Cerebellum (tissue), 5 donors: ENCODE data around the genes BMT2, MDFIC and CTTNBP2.

- PRO-cap, 3 experiments: no peak in any of the 3 experiments
- RAMPAGE, long total RNA: no peak
Measured at GRCh38 chr7:112349281-112350206, 100.7 kb upstream of the IFRD1 start.

DNA sequence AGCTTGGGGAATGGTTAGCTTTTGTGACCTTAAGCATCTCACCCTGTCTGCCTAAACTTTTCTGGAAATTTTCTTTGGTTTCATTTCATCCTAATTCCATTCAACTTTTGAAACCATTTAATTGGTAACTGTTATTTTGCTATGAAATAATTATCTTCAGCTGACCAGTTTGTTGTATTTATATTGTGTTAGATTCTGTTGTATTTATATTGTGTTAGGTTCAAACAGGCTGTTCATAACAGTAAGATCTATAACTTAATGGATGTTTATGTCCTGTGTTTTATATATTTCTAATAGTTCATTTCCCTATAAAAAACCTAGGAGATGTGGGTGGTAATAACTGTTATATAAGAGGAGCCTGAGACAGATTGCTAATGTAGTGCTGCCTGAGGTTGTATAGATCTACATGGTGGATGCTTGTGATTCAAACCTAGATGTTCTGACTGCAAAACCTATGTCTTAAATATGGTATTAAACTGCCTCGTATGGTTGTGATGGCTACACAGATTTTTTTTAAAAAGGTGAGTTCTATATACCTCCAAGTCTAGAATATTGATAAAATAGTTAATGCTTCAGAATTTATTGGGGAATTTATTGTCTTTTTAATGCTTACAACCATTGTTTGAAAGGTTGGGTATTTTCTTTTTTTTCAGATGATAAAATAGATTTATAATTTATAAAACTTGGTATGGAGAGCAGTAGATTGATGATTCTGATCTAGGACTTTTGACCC, 15.2 kb downstream of the IFRD1 start:
- PRO-cap, 3 experiments: no peak in any of the 3 experiments
- RAMPAGE, long total RNA: no peak

- PRO-cap, 3 experiments: no peak in any of the 3 experiments
- RAMPAGE, long total RNA: no peak
Measured at GRCh38 chr7:112467545-112467848, 13.3 kb upstream of the LSMEM1 start.

- PRO-cap, 3 experiments: no peak in any of the 3 experiments
- RAMPAGE, long total RNA: no peak
Measured at GRCh38 chr7:112476714-112477218, 4.0 kb upstream of the LSMEM1 start.

- PRO-cap, 3 experiments: peak in 1 of 3 experiments; most common minus-strand start chr7:112939653 (in 1)
- RAMPAGE, long total RNA: start-site peak on the minus strand at chr7:112939720-112939845, 1,304 and 1,319 reads in 2 replicates
Measured at GRCh38 chr7:112938979-112939981, at the start of gene BMT2. Gene BMT2, minus strand, starts transcription at chr7:112939875.

DNA sequence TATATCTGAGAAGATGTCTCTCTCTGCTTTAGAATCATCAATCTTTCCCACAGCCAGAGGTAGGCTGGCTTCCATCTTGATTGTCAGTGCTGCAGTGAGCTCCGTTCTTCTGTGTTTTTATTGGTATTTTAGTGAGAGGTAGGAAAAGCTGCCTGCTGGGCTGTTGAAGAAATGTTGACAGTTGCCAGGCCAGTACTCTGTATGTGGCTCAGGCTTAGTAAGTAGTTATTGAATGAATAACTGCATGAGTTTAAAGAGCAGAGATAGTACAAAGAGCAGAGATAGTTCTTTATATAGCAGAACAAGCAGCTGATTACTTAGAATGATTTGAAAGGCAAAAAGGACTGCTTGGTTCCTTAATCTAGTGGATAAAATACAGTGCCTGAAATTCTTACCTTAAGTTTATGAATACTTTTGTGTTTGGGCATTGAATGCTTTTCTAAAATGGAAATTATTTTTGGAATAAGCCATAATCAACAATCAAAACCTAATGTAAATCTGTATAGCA, 46.1 kb upstream of the BMT2 start:
- PRO-cap, 3 experiments: no peak in any of the 3 experiments
- RAMPAGE, long total RNA: no peak

GRCh38 chr7:113145750-113145949, 27.3 kb upstream of the SMIM30 start:
- PRO-cap, 3 experiments: no peak in any of the 3 experiments
- RAMPAGE, long total RNA: no peak

GRCh38 chr7:114921960-114922432, at the start of gene MDFIC:
Gene MDFIC, plus strand, starts transcription at chr7:114922094.
- PRO-cap, 3 experiments: peak in 1 of 3 experiments; most common plus-strand start chr7:114922181 (in 1)
- RAMPAGE, long total RNA: no peak

- PRO-cap, 3 experiments: no peak in any of the 3 experiments
- RAMPAGE, long total RNA: no peak
Measured at GRCh38 chr7:114949927-114950430, 28.1 kb downstream of the MDFIC start.

DNA sequence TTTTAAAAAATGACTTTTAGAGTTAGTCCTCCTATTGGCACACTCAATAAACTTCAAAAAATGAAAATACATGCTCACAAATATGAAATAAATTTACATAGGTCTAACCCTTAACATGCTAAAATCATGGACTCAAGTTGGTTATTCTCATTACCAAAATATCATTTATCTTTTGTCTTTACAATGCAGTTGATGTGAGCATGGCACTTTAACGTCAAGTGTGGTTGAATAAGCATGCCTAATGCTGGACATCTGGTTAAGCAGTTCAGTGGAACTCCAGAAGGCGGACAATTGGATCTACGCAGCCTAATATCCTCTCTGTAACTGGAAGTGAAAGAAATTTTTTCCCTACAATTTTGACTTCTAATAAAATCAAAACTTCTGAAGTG, 195.2 kb downstream of the MDFIC start:
- PRO-cap, 3 experiments: no peak in any of the 3 experiments
- RAMPAGE, long total RNA: no peak

DNA sequence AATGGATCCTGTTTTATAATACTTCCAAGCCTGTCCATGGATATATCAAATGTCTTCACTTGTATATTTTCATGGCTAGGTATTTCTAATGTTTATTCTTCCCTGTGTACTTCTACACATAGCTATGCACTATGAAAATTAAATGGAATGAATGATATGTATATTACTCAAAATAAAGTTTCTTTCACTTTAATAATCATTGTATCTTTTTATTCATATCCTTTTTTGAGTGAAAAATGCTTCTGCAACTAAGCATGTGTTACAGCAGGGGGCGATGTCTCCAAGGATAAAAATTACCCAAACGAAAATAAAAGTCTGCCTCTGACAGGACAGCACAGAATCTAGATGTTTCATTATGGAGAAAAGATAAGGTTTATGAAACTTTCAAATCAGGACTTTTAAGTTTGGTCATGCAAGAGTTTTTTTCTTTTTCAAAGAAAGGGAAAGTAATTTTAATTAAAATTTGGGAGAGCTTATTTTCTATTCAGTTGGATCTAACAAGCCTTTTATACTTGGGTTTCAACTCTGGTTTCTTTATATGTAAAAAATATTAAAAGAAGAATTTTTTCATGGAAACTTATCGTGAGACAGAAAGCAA, 48.4 kb downstream of the TES start:
- PRO-cap, 3 experiments: no peak in any of the 3 experiments
- RAMPAGE, long total RNA: no peak

- PRO-cap, 3 experiments: no peak in any of the 3 experiments
- RAMPAGE, long total RNA: no peak
Measured at GRCh38 chr7:116527269-116527521, 2.4 kb downstream of the CAV1 start.

- PRO-cap, 3 experiments: no peak in any of the 3 experiments
- RAMPAGE, long total RNA: no peak
Measured at GRCh38 chr7:116571027-116571391, 46.2 kb downstream of the CAV1 start.

- PRO-cap, 3 experiments: no peak in any of the 3 experiments
- RAMPAGE, long total RNA: no peak
Measured at GRCh38 chr7:116630780-116631304, 41.2 kb upstream of the MET start.

GRCh38 chr7:116731523-116732159, 59.6 kb downstream of the MET start:
- PRO-cap, 3 experiments: no peak in any of the 3 experiments
- RAMPAGE, long total RNA: no peak

- PRO-cap, 3 experiments: no peak in any of the 3 experiments
- RAMPAGE, long total RNA: no peak
Measured at GRCh38 chr7:116786264-116786569, 76.2 kb upstream of the CAPZA2 start.

- PRO-cap, 3 experiments: no peak in any of the 3 experiments
- RAMPAGE, long total RNA: no peak
Measured at GRCh38 chr7:116810788-116811149, 51.6 kb upstream of the CAPZA2 start.

DNA sequence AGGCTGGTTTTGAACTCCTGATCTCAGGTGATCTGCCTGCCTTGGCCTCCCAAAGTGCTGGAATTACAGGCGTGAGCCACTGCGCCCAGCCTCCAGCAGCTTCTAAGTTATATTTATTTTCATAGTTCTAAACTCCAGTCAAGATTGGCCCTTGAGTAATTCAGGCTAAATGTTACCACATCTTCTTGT, 49.1 kb upstream of the CAPZA2 start:
- PRO-cap, 3 experiments: no peak in any of the 3 experiments
- RAMPAGE, long total RNA: no peak

DNA sequence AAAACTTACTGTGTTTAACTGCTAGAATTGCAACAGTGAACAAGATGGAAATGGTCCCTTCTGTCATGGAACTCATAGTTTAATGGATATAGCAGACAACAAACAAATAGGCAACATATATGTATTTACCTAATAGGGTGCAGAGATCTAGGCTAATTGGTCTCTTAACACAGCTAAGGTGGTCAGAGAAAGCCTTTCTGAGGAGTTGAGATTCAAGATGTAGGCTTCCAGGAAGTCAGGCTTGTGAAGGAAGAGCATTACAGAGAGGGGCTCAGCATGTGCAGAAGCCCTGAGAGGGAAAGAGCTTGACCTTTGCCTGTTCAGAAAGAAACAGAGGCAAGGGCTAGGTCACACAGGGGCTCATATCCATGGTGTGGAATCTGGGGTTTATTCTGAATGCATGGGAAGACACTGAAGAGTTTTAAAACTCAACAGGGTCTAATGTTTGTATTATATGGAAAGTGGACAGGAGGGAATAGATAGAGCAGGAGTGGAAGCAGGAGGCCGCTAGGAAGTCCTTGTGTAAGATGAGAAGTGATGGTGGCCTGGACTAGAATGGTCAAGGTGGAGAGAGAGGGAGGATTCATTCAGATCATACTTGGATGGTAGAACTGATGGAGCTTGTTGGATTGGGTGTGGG, 98.0 kb downstream of the ST7 start:
- PRO-cap, 3 experiments: no peak in any of the 3 experiments
- RAMPAGE, long total RNA: no peak

- PRO-cap, 3 experiments: peak in 3 of 3 experiments; most common plus-strand start chr7:117872956 (in 1); most common minus-strand start chr7:117873439 (in 3)
- RAMPAGE, long total RNA: no peak
Measured at GRCh38 chr7:117872864-117874018, at the start of gene CTTNBP2. Gene CTTNBP2, minus strand, starts transcription at chr7:117873441.